AG04449 (cell line): Measurements from ENCODE around the gene SBF2.

DNA sequence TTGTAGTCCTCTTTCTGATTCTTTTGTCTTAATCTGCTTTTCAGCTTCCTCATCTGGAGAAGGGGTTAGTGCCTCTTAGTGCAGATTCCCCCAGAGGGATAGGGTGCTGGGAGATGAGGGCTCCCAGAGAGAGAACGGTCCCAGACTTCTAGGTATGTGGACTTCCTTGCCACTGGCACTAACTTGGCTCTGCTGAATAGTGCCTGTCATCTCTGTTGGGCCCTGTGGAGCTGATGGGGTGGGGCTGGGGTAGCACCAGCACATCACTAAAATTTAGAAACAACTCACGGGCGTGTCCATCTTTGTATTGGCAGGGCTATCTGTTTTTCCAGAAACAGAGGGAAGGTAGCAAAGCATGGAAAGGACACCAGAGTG lies 25.8 kb downstream of the SWAP70 start:
- RRBS = no CpG with 5 or more reads among the region's 3 CpGs

DNA sequence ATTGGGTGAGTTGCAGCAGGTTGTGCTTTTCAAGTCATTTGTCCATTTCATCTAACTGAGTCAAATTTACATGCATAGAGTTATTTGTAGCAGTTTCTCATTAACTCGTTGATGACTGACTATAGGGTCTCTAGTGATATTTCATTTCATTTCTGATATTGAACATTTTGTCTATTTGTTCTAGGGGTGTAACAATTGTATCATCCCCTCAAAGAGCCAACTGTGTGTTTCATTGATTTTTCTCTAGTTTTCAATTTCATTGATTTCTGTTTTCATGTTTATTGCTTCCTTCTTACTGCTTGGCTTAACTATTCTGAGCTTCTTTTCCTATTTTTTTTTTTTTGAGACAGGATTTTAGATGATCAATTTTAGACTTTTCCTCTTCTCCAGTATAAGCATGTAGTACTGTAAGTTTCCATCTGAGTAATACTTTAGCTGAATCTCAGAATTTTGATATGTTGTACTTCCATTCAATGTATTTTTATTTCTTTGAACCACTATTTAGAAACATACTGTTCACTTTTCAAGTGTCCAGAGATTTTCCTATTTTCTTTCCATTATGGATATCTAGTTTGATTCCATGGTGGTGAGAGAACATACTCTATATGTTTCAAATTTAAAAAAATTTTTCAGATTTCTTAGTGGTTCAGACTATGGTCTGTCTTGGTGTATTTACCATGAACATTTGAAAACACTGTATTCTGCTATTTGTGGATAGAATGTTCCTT lies 155.7 kb downstream of the SBF2 start:
- RRBS = no CpG with 5 or more reads among the region's 1 CpG

GRCh38 chr11:10293123-10294420 lies at the start of gene SBF2:
TSS of gene SBF2 (minus strand) at chr11:10294219.
- RRBS = 2% methylated on average over 51 of the region's 104 CpGs

- RRBS = 57% methylated on average over 6 of the region's 14 CpGs
These were observed 35.7 kb downstream of the AMPD3 start for GRCh38 chr11:10490384-10491632.

GRCh38 chr11:10640091-10640716 lies 53.4 kb downstream of the IRAG1 start:
- RRBS = no CpG with 5 or more reads among the region's 6 CpGs

- RRBS = no CpG with 5 or more reads among the region's 3 CpGs
These were observed 34.5 kb upstream of the ZBED5 start for GRCh38 chr11:10892288-10892785.

DNA sequence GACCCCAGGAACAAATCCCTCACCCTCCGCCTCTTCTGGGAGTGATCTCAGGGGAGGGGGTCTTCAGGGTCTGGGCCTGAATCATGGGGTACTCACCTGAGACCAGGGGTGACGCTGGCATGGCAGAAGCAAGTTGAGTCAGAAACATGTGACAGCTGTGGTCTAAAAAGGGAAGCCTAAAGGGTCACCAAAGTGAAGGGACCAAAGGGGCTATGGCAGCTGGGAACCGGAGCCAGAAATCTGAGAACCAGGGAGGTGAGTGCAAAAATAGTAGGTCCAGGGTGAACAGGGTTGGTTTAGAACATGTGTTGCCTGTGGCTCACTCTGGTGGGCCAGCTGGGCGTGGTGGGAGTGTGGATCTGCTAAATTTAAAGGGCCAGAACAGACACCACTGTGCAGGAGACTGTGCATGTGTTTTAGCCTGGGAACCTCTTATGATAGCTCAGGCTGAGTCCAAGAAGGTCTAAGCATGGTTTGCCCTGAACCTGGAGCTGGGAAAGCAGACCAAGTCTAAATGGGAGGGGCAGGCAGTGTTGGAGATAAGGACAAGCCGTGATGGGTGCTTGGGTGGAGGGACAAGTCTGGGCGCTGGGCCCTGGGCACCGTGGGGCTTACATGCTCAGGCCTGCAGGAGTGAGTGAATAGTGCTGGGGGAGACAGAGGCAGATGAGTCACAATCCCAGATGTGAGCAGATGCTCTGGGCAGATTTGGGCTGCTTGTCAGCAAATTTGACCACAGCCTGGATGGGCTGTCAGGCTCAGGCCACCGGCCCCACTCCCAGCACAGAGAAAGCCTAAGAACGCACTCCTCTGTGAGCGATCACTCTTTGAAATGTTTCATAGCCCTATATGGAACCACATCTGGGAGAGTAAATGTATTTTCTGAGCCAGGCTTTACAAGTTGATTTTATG lies 41.4 kb upstream of the ZBED5 start:
- RRBS = no CpG with 5 or more reads among the region's 10 CpGs

DNA sequence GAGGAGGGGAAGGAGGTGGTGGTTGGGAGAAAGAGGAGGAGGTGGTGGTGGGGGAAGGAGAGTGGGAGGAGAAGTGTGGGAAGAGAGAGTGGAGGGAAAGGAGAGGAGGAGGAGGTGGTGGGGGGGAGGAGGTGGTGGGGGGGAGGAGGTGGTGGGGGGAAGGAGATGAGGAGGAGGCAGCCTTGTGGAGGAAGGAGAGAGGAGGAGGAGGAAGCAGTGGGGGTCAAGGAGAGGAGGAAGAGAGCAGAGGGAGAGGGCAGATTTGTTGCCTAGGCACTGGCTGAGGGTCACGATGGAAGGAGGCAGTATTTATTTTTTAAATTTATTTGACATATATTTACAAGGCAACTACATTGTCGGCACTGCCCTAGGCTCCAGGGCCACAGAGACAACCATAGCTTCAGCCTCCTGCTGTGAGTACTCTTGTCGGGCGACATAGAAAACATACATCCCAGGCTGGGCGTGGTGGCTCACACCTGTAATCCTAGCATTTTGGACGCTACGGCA lies 74.2 kb upstream of the ZBED5 start:
- RRBS = no CpG with 5 or more reads among the region's 7 CpGs

DNA sequence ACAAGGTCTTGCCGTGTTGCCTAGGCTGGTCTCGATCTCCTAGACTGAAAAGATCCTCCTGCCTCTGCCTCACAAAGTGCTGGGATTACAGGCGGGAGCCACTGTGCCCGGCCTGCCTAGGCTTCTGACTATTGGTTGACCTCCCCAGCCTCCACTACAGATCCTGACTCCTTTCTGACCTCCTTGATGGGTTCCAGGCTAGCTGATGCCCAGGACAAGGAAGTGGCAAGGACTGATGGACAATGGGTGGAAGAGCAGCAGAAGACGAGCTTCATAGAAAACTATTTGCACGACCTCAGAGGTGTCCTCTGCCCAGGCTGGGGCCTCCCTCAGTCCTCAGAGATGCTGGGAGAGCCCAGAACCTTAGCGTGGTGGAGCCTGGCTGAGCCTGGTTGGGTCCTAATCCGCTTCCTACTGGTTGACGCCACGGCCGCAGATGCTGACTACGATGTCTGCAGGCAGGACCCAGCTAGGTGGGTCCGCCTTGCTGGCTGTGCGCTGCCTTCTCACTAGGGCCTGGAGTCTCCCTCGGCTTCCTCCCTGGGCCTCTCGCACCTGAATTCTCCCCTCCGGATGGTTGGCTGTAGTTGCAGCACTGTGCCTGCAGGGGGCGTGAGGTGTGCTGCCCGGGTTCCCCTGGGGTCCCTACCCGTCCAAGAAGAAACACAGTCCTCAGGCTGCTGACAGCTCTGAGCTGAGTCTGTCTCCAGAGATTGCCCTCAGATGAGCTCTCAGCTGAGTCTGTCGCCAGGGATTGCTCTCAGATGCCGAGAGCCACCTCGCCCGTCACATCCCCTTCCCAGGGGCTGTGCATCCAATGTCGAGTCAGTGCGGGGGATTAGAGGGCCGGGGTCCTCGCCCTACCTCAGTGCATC lies 197.3 kb downstream of the CSNK2A3 start:
- RRBS = 8% methylated on average over 3 of the region's 28 CpGs

- RRBS = no CpG with 5 or more reads among the region's 4 CpGs
These were observed 69.6 kb upstream of the GALNT18 start for GRCh38 chr11:11691473-11691809.

DNA sequence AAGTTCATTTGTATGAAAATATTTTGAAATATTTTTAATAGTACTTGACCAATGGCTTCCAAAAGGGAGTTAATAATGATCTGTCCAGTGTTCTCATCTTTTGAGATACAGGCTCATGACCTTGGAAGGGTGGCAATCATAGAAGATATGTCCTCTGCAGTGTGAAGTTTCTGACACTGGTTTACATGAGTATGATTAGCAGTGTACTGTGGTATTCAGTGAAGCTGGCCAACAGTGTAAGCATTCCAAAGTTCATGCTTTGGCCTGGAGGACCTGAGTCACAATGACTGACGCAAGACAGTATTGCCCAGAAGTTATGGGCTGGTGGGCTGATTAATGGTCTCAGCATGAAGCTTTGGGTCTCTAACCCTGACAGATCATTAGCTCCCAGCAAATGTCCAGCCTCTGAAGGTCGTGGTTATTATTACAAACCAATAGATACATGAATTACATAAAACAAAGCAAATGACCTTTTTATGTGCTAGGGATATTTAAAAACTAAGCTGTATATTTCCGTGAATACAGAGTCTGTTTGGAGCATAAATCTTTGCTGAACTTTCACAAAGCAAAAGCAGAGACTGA lies 28.5 kb upstream of the USP47 start:
- RRBS = no CpG with 5 or more reads among the region's 3 CpGs

- RRBS = no CpG with 5 or more reads among the region's 3 CpGs
These were observed 69.4 kb downstream of the USP47 start for GRCh38 chr11:11910964-11911788.

- RRBS = no CpG with 5 or more reads among the region's 4 CpGs
These were observed 60.7 kb downstream of the DKK3 start for GRCh38 chr11:11947693-11948210.

DNA sequence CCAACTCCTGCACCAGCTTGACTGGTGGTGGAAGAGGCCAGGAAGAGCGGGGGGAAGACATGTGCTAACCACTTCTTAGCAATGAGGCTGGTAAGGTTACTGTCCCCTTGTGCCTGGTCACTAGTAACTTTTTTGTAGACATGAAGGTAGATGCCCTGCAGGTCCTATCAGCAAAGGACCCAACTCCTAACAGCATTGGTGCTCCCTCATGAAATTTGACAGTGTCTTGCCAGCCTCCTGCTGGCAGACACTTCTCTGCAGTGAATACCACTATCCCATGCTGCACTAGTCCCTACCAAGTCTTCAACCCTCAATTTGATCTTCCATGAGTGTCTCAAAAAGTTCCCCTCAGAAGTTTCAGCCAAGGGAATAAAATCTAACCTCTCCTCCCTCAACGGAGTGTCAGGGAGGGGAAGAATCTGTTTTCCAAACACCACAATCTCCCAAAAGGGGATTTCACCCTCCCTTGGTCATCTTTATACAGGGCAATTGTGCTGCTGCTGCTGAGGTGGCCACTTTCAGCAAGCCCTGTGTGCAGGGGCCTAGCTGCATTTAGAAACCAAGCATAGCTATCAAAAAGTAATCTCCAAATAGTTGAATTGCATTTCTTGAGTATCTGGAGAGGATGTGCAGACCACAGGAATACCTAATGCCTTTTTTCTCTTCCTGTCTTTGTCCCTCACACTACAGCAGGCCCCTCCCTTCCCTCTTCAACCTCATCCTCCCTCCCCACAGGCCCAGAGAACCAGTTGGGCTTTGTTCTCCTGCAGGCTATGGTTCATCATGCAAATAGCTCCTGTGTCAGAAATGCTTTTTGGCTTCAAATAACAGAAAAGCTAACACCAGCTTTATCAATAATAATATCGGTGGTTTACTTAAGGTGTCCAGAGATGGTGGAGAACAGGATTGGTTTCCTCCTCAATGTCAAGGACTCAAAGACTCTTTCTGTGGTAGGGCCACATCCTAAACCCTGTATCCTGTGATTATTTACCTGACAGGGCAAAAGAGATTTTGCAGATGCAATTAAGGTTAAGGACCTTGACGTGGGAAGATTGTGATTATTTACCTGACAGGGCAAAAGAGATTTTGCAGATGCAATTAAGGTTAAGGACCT lies 47.9 kb downstream of the DKK3 start:
- RRBS = no CpG with 5 or more reads among the region's 4 CpGs

DNA sequence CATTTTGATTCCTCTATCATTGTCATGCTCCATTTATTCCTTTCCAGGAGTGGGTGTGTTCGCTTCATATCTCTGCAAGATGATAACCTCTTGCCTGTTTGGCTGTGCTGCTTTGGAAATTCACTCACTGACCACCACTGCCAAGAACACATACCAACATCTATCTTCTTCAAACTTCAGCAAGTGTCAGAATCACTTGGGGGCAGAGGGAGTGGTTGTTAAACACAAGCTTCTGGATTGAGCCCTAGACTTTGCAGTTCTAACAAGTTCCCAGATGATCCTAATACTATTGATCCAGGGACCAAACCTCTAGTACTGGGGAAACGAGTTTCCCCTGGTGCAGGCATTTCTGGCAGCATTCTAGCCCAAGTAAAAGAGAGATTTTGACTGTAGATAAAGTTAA lies 11.5 kb upstream of the DKK3 start:
- RRBS = no CpG with 5 or more reads among the region's 2 CpGs

DNA sequence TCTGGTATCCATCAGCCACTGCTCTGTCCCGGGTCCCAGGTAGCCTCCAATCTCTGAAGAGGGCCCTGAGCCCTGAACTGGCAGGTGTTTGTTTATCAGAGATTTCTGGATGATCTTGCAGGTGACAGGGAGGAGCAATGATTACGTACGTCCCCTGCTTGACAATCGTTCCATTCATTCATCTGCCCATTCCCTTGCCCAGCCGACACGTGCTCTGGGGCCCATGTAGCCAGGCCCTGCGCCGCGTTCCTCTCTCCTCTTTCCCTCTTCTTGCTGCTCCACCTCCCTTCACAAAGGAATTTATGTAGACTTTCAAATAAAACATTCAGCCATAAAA lies 41.1 kb upstream of the MICAL2 start:
- RRBS = no CpG with 5 or more reads among the region's 9 CpGs

GRCh38 chr11:12109593-12109960 lies 813 bp upstream of the MICAL2 start:
- RRBS = no CpG with 5 or more reads among the region's 2 CpGs

- RRBS = no CpG with 5 or more reads among the region's 7 CpGs
These were observed 23.0 kb downstream of the MICAL2 start for GRCh38 chr11:12133351-12133890.

DNA sequence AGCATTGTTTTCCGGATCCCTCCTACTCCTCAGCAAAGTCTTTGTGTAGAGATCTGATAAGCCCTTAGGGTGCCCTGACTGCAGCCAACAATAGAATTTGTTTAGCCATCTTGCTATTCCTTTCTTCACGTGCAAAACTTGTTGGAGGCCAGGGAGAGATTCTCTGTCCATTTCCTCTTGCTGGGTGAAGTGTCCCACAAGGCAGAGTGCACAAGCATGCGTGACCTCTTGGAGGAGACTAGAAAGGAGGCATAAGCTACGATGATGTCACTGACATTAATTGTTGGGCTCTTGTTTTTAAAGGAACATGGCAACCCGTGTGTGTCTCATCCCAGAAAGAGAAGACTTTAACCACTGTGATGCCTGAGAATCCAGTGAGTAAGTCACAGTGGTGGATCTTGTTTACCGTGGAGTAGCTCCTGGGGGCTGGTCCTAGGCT lies 27.7 kb downstream of the MICAL2 start:
- RRBS = no CpG with 5 or more reads among the region's 6 CpGs

GRCh38 chr11:12161197-12161812 lies 50.9 kb downstream of the MICAL2 start:
- RRBS = no CpG with 5 or more reads among the region's 7 CpGs